Cardiac ventricle fibroblast (primary cell): ENCODE measurements around a stretch of chr3.

- RAMPAGE, long total RNA = no peak
Observed at GRCh38 chr3:198080239-198080522, 120.2 kb downstream of the LMLN start.